Paraaortic lymph node (tissue), 1 donor: ENCODE measurements around a stretch of chr3.

- PRO-cap, result no peak
These were observed 43.3 kb downstream of the FLNB start for GRCh38 chr3:58051235-58052154.

DNA sequence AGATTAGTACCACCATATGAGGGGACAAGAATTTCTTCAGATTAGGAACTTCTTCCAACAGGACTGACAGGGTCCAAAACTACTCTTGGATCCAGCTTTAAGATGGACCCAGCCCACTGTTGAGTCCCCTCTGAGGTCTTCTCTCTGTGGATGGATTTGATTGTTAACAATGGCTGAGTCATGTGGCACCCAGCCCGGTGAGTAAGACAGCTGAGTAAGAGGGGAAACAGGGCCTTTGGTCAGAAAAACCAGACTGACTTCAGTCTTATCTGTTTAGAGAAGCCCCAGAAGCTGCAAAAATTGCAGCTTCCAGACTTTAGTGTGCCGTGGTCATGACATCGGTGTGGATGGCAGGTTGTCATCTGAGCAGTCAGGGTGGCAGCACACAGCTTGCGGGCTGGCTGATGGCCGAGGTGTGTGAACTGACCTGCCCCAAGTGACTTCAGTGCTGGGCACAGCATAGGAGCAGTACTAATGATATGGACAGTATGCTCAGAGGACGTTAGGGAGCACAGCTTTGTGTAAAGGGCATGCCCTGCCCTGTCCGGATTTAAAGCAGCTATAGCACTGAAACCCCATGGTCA is 44.2 kb downstream of the FLNB start:
- PRO-cap, result no peak

GRCh38 chr3:58059363-58060314 is 51.4 kb downstream of the FLNB start:
- PRO-cap, result unidirectional peak, minus-strand start at chr3:58059582; unidirectional peak, minus-strand start at chr3:58059692

DNA sequence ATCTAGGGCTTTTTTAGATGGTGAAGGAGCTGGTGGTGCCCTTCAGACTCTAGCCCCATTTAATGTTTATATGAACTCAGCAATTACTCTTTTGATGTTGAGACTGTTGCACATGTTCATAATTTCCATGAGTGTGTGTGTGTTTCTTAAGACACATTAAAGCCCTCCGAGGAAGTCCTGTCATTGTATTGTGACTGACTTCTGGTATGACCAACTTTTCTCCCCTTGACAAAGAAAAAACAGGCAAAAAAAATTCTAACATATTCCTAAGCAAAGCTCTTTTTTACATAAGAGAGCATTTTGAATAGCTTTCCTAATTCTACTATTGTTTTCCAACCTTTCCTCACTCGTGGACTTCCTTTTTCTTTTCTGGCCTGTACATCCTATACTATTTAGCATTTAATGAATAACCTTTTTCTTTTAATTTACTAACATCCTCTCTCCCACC is 91.7 kb downstream of the FLNB start:
- PRO-cap, result no peak

DNA sequence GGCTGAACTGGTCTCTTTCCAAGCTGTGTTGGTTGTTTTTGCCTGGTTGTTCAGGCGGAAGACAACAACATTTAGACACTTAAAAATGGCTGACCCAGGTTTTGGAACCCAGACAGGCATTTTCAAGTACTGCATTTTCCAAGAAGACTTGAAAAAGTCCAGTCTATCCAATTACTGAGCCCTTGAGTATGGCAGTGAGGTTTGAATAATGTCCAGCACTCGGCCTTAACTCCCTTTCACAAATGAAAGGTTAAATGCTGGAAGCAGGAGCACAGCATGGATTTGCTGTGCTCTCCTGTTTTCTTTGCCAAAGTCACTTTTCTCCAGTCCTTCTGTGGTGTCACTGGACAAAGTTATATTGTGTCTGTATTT is 93.4 kb downstream of the FLNB start:
- PRO-cap, result no peak

GRCh38 chr3:58104484-58105446 is 96.5 kb downstream of the FLNB start:
- PRO-cap, result no peak

- PRO-cap, result no peak
These were observed 93.3 kb downstream of the DNASE1L3 start for GRCh38 chr3:58117242-58118131.

DNA sequence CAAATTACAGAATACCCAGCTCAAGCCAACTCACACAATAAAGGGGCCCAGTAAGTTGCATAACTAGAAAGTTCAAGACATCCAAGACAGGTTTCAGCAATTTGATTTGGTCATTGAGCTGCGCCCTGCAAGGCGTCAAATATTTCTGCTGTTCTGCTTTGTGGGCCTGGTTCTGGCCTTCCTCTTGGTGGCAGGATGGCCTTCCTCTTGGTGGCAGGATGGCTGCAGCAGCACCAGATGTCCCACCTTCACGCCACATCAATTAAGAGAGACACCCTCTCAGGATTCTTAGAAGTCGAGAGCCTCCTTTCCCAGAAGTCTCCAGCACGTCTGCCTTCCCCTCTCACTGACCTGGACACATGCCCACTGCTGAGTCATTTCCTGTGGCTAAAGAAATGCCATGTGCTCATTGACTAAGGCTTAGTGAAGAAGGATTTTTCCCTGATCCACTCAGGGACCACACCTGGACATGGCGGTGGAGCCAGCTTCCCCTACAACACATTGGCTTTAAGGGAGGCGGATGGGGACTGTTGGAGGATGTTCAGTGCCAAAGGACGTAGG is 49.1 kb downstream of the DNASE1L3 start:
- PRO-cap, result no peak

DNA sequence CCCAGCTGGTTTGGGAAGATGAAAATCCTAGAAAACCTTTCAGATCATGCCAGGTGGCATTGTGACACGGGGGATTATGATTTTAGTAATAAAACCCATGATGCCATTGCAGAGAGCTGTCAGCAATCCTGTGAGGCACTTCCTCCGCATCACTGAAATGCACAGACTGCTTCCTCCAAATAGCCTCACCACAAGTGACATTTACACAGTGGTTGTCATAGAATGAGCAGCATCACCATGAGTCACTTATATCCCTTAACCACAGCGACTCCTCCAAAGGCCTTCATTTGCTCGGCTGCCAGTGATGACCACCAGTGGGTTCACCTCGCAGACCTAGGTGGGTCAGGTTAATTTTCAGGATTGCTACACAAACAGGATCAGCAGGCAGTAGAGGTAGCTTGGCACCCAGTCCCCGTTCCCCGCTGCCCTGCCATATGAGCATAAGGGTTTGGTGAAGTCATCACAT is 22.8 kb downstream of the ABHD6 start:
- PRO-cap, result no peak

DNA sequence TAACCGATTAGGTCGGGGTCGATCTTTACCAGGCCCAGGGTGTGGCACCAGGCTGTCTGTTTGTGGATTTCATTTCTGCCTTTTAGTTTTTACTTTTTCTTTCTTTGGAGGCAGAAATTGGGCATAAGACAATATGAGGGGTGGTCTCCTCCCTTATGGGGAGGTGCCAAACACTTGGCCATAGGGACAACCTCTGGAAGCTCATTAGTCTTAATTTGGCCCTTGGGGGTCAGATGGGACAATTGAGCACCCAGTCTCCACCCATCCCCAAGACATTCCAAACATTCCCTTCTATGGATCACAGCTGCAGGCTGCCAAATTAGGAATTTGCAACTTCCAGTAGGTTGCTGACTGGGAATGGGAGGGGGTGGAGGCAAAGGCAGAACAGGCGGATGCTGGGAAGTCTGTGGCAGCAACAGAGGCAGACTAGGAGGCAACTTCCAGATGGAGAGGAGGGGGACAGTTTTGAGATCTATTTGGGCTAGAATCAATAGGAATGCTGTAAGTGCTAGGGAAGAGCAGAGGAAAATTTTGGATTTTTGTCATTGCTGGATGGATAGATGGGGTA is 1.3 kb upstream of the PDHB start:
- PRO-cap, result no peak

- PRO-cap, result no peak
These were observed 10.4 kb downstream of the ACOX2 start for GRCh38 chr3:58526317-58527186.

- PRO-cap, result no peak
These were observed 8.8 kb upstream of the FAM107A start for GRCh38 chr3:58585835-58586510.

DNA sequence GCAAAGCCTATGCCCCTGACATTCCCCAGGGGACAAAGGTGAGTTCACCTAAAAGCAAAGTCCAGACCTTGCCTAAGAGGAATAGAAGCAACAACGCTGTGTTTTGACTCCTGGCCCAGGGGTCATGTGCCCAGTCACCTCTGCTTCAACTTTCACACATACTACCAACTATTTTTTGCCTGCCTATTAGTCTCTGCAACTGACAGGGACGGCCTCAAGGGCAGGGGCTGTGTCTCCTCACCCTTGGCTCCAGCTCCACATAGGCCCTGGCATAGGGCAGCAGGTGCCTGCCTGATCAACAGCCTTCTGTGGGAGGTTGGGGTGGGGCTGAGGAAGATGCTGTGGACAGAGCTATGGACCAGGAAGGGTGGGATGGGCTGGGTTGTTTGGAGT is 41.9 kb downstream of the FAM3D start:
- PRO-cap, result no peak

DNA sequence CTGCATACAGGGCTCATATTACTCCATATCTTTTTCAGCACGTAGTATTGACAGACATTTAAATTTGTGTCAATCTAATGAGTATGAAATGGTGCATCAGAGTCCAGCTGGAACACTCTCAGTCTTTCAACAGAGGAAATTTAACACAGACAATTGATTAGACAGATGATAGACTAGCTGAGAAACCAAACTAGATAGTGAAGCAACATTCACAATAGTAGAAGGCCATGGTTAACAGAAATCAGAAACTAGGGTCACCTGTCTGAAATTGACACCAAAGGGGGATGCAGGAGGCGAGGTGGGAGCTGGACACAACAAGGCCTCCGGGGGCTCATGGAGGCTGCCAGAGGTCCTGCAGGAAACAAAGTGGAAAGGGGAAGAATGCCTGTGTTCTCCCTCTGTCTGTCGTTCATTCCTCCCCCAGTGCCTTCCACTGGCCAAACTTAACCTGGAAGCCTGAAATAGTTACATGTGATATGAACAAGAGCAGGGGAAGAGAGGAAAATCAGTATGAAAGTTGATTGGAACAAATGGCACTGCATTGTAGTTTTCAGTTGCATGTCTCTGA is 501.9 kb upstream of the CFAP20DC start:
- PRO-cap, result no peak

DNA sequence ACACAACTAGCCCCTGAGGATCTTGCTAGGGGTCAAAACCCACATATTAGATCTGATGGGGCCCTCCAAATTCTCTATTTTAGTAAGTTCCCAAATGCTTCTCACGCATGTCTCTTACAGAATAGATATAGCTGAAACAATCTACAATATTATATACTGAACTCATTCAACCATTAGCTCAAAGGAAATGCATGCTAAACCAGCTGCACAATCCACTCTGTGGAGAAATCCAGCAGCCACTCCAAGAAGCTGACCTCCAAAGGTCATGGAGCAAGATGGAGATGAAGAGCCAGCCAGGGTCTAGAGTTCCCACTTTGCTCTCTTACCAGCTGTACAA is 1075.0 kb upstream of the CFAP20DC start:
- PRO-cap, result no peak

- PRO-cap, result no peak
These were observed 973.7 kb downstream of the FHIT start for GRCh38 chr3:60277295-60278234.

DNA sequence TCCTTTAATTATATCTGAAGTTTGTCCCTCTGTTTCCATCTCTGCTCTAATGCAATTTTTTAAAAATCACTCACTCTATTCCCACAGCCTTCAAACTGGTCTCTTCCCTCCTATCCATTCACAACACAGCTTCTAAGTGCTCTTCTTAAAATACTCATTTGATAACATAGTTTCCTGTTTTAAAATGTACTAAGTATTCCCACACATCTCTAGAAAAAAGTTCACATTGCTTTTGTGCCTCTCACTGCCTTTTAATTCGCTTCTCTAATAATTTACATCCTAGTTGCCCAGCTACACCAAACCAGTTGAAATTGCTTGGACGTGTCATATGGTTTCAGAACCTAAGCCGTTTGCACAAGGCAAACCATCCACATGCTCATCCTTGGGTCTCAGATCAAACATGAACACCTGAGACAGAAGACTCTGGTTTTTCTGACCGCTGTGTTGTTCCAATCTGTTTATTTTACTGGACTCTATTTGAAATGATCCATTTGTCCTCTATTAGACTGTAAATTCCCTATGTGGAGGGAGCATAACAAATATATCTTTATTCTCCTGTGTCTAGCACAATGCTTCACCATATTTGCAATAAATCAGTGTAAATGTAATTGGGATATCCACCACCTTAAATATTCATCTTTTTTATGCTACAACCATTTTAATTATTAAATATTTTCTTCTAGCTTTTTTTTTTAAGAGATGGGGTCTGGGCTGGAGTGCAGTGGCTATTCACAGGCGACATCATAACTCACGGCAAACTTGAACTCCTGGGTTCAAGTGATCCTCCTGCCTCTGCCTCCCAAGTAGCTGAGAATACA is 880.4 kb downstream of the FHIT start:
- PRO-cap, result no peak

DNA sequence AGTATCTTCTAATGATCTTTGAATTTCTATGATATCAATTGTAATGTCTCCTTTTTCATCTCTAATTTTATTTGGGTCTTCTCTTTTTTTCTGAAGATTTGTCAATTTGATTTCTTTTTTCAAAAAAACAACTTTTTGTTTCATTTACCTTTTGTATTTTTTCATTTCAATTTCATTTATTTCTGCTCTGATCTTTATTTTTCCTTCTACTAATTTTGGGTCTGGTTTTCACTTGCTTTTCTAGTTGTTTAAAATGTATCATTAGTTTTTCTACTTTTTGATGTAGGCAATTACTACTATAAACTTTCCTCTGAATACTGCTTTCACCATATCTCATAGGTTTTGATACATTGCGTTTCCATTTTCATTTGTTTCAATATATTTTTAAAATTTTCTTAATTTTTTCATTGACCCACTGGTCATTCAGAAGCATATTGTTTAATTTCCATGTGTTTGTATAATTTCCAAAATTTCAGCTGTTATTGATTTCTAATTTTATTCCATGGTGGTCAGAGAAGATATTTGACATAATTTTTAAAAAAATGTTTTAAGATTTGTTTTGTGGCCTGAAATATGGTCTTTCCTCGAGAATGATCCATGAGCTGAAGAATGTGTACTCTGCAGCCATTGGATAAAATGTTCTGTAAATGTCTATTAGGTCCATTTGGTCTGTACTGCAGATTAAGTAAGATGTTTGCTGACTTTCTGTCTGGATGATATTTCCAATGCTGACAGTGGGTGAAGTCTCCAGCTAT is 783.9 kb downstream of the FHIT start:
- PRO-cap, result no peak

DNA sequence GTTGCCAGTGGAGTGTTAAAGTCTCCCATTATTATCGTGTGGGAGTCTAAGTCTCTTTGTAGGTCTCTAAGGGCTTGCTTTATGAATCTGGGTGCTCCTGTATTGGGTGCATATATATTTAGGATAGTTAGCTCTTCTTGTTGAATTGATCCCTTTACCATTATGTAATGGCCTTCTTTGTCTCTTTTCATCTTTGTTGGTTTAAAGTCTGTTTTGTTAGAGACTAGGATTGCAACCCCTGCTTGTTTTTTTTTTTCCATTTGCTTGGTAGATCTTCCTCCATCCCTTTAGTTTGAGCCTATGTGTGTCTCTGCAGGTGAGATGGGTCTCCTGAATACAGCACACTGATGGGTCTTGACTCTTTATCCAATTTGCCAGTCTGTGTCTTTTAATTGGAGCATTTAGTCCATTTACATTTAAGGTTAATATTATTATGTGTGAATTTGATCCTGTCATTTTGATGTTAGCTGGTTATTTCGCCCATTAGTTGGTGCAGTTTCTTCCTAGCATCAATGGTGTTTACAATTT is 287.2 kb downstream of the FHIT start:
- PRO-cap, result no peak

DNA sequence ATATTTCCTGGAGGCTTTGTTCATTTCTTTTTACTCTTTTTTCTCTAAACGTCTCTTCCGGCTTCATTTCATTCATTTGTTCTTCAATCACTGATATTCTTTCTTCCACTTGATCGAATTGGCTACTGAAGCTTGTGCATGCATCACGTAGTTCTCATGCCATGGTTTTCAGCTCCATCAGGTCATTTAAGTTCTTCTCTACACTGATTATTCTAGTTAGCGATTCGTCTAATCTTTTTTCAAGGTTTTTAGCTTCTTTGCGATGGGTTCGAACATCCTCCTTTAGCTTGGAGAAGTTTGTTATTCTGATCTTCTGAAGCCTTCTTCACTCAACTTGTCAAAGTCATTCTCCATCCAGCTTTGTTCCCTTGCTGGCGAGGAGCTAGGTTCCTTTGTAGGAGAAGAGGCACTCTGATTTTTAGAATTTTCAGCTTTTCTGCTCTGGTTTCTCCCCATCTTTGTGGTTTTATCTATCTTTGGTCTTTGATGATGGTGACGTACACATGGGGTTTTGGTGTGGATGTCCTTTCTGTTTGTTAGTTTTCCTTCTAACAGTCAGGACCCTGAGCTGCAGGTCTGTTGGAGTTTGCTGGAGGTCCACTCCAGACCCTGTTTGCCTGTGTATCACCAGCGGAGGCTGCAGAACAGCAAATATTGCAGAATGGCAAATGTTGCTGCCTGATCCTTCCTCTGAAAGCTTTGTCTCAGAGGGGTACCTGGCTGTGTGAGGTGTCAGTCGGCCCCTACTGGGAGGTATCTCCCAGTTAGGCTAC is 286.0 kb downstream of the FHIT start:
- PRO-cap, result no peak